M059J (cell line): ENCODE results near the gene INHBC.

DNA sequence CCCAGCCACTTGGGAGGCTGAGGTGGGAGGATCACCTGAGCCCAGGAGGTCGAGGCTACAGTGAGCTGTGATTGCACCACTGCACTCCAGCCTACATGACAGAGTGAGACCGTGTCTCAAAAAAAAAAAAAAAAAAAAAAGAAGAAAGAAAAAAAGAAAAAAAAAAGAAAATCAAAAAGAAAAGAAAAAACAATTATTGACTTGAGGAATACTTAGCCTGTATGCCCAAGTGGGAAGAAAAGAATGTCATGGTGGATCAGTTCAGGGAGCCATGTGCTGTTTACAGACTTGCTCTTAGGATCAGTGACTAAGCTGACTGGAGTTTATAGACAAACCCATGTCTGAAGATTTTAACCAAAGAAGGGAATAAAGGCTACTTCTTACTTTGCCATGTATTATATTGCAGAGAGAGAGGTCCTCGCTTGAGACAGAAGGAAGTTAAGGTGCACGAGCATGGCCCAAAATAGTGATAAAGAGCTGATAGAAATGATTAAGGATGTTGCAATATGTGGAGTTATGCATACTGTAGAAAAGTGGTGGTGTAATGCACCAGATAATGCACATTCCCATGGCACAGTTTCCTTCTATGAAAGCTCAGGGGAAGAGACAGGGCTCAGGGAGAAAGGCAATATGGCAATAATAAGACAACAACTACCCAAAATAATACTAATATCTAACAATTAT is 969 bp downstream of the HSD17B6 start:
- RAMPAGE, long total RNA, result no peak

GRCh38 chr12:56770749-56771076 is 7.6 kb downstream of the HSD17B6 start:
- RAMPAGE, long total RNA, result no peak

DNA sequence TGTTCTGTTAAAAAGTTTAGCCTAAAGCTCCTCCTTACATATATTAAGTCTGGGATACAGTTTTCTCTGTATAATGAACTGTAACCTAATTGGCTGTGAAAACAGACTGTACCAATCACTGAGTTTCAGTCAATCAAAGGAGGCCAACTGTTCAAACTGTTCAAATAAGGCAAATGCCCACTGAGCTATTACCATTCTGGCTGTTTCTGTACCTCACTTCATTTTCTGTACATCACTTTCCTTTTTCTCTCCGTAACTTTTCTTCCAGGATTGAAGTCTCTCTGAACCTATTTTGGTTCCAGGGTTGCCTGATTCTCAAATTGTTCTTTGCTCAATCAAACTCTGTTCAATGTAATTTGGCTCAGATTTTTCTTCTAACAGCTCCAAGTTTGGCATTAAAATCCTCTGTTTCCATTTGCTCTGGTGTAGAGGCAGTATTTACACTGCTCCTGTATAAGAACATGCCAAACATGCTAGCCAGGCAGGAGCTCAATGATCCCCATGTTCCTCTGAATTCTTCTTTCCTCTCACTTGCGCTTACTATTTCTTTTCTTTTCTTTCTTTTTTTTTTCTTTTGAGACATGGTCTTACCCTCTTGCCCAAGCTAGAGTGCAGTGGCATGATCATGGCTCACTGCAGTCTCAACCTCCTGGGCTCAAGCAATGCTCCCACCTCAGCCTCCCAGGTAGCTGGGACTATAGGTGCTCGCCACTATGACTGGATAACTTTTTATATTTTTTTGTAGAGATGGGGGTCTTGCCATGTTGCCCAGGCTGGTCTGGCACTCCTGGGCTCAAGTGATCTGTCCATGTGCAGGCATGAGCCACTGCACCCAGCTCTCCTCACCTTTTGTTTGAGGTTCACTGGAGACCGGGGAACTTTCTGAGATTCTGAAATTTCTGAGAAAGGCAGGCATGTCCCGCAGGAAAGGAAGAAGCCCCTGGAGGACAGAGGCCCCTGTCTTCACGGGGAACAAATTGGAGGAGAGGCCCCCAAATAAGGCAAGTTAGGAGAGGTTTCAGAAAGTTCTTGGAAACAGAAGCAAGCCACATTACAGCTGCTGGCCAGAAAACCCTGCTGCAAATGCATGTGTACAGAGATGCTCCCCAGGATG is 17.1 kb downstream of the SDR9C7 start:
- RAMPAGE, long total RNA, result no peak

DNA sequence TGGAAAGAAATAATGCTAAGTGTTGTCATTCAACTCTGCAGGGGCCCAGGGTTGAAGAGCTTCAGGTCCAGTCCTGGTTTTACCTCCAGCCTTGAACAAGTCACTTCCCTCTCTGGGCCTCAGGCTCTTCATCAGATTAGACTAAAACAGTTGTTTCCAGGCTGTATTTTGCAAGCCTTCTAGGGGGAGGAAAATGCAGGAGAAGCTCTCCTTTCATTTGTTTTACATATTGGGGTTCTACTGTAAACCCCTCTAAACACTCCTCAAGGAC is 2.8 kb downstream of the SDR9C7 start:
- RAMPAGE, long total RNA, result no peak

DNA sequence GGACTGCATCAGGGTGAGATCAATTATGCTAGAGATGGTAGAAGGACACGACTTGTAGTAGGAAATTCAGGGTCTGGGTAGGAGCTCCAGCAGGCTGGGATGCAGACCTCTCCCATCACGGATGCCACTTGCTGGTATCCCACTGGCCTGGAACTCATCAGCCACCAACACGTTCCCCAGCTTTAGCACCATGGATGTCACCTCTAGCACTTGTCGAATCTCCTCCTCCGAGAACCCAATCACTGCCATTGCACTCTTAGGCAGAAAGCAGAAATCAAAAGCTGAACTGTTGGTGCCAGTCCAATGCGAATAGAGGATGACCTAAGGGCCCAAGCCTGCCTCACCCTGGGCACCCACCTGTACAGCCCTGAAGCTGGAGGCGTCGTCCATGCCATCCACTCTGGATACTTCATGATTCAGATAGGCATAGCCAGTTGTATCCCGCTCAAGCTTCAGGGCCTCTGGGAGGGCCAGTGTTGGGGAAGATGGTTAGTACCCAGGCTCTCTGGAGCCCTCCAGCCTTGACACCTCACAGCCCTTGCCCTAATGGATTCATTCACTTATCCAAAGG is 6.1 kb downstream of the MYO1A start:
- RAMPAGE, long total RNA, result no peak

DNA sequence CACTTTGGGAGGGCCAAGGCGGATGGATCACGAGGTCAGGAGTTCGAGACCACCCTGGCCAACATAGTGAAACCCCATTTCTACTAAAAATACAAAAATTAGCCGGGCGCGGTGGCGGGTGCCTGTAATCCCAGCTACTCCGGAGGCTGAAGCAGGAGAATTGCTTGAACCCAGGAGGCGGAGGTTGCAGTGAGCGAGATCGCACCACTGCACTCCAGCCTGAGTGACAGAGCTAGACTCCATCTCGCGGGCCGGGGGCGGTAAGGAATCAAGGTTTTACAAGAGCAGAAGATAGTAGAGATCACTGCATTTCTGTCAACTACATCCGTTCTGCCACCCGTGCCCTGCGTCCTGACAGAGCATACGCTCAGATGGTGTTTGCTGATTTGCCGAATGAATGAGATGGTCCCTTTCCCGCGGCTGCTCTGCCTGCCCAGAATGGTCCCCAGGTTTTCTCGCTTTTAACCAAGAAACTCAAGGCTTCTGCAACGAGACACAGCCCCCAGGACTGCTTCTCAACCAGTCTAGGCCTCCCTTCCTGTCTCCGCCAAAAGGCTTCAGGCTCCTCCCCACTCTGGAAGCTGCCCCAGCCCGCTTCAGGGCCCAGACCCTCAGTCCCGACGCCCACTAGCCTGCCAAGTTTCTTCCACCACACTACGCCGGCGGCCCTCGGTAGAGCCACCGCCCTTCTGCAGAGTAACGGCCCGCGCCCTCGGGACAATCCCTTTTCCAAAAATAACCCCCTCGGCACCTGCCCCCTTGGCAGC is 573 bp downstream of the NEMP1 start:
- RAMPAGE, long total RNA, result no peak

- RAMPAGE, long total RNA, result no peak
Observed at GRCh38 chr12:57086538-57087027, 2.3 kb upstream of the NAB2 start.

DNA sequence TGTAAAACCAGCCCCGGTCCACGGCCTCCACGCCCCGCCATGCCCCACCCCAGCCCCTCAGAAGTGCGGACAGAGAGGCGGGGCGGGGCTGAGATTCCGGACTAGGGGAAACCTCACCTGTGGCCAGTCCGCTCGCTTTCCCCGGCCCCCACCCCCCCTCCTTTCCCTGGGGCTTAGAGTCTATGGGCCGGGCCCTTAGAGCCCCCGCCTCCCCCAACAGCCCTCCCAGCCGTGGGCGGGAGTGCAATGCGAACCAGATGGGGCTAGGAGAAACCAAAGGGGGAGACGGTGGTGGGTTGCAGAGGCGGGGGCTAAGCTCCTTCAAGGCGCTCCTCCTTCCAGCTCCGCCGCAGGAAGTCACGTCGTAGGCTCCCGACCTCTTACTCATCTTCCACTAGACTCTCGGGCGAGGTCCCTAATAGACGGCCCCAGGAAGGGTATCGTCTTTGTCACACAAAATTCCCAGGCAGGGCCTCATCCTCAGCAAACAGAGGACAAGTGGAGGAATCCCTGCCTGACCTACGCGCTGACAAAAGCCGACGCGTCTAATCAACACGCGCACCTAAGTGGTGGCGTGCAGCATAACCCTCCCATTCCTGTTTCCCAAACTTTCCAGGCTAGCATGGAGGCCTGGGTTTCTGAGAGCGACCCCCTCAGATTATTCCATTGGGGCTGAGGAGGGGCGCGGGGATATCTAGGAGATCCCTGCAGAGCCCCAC is 1.1 kb upstream of the NAB2 start:
- RAMPAGE, long total RNA, result no peak

- RAMPAGE, long total RNA, result no peak
Observed at GRCh38 chr12:57088416-57088948, 432 bp upstream of the NAB2 start.

DNA sequence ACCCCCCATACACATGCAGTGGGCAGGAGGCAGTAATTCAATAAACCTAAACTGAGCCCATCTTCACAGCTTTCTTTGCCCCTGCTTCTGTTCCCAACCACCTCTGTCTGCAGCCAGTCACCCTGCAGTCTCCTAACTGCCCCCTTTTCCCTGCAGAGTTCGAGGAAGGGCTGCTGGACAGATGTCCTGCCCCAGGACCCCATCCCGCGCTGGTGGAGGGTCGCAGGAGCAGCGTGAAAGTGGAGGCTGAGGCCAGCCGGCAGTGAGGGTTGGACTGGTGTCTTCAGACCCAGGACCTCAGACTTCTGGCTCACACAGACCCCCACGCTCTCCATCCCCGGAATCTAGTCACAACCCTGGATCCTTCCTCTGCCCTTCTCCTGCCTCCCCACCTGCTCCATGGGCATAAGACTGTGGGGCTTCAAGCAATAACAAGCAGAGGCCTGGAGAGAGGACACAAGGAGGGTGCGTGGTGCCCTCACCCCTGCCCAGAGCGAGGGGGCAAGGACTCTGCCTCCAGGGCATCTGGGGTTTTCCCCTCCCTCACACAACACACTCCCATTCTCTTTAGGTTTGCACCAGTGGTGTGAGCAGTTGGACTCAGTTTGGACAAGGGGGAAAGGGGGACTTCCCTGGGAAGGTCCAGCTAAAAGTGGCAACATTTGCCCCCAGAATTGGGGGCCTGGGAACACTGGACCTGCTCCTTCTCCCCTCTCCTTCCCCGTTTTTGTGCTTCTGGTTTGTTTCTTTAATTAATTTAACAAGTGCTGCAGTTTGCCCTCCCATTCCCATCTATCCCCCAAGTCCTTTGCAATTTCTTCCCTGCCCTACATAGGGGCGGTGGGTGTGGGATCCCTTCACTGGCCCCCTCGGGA is 5.8 kb downstream of the NAB2 start:
- RAMPAGE, long total RNA, result no peak

DNA sequence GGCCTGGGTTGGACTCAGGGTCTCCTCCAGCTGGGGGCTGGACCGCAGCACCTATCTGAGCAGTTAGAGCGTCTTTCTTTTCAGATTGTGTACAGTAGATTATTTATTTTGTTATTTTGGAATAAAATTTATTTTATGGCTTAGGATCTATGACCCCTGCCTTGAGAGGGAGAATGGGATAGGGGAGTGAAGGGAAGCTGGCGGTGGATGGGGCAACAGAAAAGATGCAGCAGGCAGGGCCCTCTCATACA is 6.3 kb downstream of the NAB2 start:
- RAMPAGE, long total RNA, result no peak

GRCh38 chr12:57133873-57134267 is 5.6 kb downstream of the LRP1 start:
- RAMPAGE, long total RNA, result no peak

GRCh38 chr12:57152522-57153365 is 24.5 kb downstream of the LRP1 start:
- RAMPAGE, long total RNA, result no peak

GRCh38 chr12:57156698-57157106 is 28.4 kb downstream of the LRP1 start:
- RAMPAGE, long total RNA, result no peak

GRCh38 chr12:57159747-57160254 is 31.5 kb downstream of the LRP1 start:
- RAMPAGE, long total RNA, result no peak

DNA sequence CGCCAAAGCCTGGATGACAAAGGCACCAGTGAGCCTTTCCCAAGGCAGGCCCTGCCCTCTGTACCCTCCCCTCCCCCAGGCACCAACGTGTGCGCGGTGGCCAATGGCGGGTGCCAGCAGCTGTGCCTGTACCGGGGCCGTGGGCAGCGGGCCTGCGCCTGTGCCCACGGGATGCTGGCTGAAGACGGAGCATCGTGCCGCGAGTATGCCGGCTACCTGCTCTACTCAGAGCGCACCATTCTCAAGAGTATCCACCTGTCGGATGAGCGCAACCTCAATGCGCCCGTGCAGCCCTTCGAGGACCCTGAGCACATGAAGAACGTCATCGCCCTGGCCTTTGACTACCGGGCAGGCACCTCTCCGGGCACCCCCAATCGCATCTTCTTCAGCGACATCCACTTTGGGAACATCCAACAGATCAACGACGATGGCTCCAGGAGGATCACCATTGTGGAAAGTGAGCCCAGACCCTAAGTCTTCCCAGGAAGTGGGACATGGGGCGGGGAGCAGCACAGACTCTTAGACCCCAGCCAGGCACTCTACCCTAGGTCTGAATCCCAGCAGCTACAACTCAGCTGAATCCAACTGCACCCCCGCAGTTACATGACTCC is 31.0 kb upstream of the NXPH4 start:
- RAMPAGE, long total RNA, result no peak

DNA sequence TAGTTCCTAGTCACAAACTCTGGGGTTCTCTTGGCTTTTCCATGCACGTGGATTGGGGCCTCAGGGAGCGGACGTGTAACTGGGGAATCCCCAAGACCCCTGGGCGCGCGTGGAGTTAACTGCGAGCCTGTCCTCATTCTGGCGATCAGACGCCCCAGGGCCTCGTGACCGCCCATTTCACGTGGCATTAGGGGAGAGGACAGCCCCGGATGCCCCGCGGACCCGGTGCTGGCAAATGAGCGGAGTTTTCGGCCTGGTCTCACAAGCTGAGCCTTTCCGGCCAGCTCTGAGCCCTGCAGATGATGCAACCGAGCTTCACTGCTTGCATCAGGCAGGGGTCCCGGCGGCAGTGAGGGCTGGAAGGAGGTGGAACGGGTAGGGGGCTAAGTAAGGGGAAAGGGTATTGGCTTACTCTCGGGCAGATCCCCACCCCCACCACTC is 379 bp downstream of the SHMT2 start:
- RAMPAGE, long total RNA, result no peak

DNA sequence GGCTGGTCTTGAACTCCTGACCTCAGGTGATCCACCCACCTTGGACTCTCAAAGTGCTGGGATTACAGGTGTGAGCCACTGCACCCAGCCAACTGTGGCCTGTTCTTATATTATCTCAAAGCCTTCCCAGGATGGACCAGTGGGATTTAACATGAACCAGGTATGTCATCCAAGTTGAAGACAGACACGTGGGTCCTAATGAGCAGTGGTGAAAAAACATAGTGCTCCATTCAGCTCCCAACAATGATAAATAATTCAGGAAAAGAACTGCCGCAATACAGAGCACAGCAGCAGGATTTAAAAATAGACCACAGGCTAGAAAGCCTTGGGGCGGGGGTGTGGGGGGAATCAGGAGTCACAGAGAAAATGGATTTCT is 58.8 kb downstream of the R3HDM2 start:
- RAMPAGE, long total RNA, result no peak

DNA sequence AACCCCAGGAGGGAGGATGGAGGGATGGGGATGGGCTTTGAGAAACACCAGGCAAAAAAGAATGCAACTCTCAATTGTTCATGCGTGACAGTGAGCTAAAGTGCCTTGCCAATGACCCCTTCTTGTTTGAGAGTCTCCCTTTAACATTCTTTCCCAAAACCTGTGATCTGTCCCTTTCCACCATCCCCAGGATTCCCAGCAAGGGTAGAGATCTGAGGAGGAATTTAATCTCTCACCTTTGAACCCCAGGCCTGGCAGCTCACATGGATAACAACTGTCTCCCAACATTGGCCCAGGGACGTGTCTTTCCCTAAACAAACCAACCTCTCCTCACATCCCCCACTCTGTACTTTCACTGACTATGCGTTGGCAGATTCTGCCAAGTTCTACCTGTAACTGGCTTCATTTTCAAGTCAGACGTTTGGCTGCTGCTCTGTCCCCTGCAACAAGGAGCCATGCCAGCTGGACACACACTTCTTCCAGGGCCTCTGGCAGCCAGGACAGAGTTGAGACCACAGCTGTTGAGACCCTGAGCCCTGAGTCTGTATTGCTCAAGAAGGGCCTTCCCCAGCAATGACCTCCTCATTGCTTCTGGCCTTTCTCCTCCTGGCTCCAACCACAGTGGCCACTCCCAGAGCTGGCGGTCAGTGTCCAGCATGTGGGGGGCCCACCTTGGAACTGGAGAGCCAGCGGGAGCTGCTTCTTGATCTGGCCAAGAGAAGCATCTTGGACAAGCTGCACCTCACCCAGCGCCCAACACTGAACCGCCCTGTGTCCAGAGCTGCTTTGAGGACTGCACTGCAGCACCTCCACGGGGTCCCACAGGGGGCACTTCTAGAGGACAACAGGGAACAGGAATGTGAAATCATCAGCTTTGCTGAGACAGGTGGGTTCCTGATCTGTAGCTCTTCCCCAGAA is at the start of gene INHBC:
Gene INHBC, plus strand, starts transcription at position 471 of the 918 bp plus-strand sequence.
- RAMPAGE, long total RNA, result no peak

GRCh38 chr12:57515654-57516210 is 4.6 kb downstream of the DDIT3 start:
- RAMPAGE, long total RNA, result no peak